Gastroesophageal sphincter (tissue), 4 donors: ENCODE measurements around a stretch of chr4.

DNA sequence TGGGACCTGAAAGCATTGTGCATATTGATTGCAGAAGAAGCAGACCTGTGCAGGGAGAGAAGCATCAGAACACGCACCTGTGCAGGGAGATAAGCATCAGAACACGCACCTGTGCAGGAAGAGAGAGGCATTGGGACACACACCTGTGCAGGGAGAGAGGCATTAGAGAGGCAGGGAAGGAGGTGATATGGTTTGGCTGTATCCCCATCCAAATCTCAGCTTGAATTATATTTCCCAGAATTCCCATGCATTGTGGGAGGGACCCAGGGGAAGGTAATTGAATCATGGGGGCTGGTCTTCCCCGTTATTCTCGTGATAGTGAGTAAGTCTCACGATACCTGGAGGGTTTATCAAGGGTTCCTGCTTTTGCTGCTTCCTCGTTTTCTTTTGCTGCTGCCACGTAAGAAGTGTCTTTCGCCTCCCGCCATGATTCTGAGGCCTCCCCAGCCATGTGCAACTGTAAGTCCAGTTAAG is 185.9 kb downstream of the AFAP1 start:
- PRO-cap = no peak
- RAMPAGE, long total RNA, 4 experiments = no peak in any of the 4 experiments

GRCh38 chr4:7762305-7762949 is 177.2 kb downstream of the AFAP1 start:
- PRO-cap = no peak
- RAMPAGE, long total RNA, 4 experiments = no peak in any of the 4 experiments

- PRO-cap = no peak
- RAMPAGE, long total RNA, 4 experiments = no peak in any of the 4 experiments
These were observed 167.7 kb downstream of the AFAP1 start for GRCh38 chr4:7771802-7772436.

- PRO-cap = no peak
- RAMPAGE, long total RNA, 4 experiments = no peak in any of the 4 experiments
These were observed 108.4 kb downstream of the AFAP1 start for GRCh38 chr4:7831212-7831744.

- PRO-cap = no peak
- RAMPAGE, long total RNA, 4 experiments = no peak in any of the 4 experiments
These were observed 84.6 kb downstream of the AFAP1 start for GRCh38 chr4:7854958-7855520.

GRCh38 chr4:7916626-7917208 is 22.9 kb downstream of the AFAP1 start:
- PRO-cap = no peak
- RAMPAGE, long total RNA, 4 experiments = no peak in any of the 4 experiments

GRCh38 chr4:7964775-7965711 is 25.4 kb upstream of the AFAP1 start:
- PRO-cap = bidirectional peak, plus-strand start at chr4:7965560, minus-strand start at chr4:7965328
- RAMPAGE, long total RNA, 4 experiments = no peak in any of the 4 experiments

GRCh38 chr4:8028359-8028991 is 88.8 kb upstream of the AFAP1 start:
- PRO-cap = no peak
- RAMPAGE, long total RNA, 4 experiments = no peak in any of the 4 experiments

GRCh38 chr4:8096944-8097788 is 61.4 kb downstream of the ABLIM2 start:
- PRO-cap = unidirectional peak, plus-strand start at chr4:8097423
- RAMPAGE, long total RNA, 4 experiments = no peak in any of the 4 experiments

DNA sequence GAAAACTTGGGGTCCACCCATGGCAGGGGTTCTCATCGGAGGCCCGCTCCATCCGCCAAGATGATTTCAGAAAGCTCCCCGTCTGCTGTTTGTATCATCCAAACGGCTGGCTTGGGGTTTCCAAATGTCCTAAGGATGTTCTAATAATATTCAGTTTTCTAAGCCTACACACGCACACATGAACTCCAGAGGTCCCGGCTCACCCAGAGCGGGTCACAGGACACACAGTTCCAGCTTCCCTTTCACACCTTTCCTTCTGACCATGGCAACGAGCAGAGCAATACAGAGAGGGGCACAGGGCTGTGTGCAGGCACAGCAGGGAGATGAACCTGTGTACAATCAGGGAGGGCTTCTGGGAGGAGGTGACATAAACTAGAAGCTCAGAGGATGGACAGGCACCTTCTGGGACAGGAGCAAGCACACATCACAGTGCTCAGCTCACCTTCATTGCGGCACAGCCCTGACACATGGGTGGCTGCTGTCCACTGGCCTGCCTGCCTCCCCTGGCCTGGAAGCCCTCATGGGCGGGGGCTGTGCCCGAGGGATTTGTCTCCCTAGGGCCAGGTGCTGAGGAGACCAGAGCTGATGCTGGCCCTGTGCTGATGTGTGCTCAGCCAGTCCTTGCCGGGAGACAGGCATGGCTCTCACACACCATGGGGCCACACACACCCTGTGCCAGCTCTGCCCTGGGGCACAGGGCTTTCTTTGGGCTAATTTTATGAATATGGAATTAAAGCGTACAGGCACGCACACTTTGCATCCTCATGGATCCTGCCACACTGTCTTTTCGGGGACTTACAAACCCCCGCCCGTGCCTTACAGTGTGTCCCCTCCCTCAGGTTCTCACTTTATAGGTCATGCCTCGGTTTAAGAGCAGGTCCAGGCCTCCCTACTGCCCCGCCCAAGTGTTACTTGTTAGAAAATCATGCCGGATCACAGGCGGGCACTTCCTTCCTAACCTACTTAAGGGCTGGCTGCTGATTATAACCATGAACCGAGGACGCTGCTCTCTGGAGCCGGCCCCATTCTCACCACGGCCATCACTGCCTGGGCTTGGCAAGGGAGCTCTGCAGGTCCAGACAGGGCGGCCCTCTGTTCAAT is 44.6 kb downstream of the ABLIM2 start:
- PRO-cap = no peak
- RAMPAGE, long total RNA, 4 experiments = no peak in any of the 4 experiments

DNA sequence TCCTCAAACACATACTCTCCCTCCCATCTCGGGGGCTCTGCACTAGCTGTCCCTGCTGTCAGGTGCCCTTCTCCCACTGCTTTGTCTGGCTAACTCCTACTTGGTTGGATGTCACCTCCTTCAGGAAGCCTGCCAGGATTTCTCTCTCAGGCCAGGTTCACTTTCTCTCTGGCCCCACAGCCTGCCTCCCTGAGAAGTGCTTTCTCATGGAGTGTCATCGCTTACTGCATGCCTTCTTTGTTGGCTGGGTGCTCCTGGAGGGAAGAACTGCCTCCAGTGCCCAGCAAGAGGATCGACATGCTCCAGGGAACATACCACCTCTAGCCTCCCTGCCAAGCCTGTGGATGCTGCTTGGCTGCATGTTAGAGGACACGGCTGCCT is 15.2 kb downstream of the ABLIM2 start:
- PRO-cap = no peak
- RAMPAGE, long total RNA, 4 experiments = no peak in any of the 4 experiments

GRCh38 chr4:8201085-8202148 is 2.3 kb downstream of the SH3TC1 start:
- PRO-cap = no peak
- RAMPAGE, long total RNA, 4 experiments = no peak in any of the 4 experiments

DNA sequence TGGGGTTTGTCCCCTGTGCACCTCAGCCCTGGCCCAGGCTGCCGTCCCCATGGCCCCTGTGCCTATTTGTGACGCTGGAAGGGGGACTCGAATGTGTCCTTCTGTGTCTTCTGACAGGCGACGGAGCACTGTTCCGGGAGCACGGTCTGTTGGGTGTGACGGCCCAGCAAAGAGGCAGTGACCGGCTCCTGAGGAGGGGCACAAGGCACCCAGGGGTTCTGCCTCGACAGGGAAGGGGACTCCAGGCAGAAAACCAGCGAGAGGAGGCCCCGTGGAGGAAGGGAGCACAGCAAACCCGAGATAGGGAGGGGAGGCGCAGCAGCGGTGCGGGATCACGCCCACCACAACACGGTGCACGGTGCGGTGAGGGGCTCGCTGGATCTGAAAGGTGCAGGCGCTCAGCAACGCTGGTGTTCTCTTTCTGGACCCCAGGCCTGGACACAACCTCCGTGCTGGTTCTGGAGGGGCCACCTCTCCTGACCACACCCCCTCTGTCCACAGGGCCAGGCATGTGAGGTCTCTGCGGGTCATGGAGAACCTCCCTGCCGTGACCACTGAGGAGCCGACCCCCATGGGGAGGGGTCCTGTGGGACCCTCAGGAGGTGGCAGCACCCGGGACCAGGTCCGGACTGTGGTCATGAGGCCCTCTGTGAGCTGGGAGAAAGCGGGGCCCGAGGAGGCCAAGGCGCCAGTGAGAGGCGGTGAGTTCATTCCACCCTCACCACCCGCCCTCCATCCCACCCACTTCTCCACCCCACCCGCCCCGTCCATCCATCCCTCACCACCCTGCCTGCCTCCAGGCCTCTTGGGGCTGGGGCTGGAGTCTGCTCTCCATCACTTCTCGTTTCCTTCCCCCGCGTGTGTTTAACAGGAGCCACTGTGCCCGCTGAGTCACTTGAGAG is 5.8 kb downstream of the SH3TC1 start:
- PRO-cap = no peak
- RAMPAGE, long total RNA, 4 experiments = no peak in any of the 4 experiments

GRCh38 chr4:8220874-8221379 is 21.8 kb downstream of the SH3TC1 start:
- PRO-cap = no peak
- RAMPAGE, long total RNA, 4 experiments = no peak in any of the 4 experiments

DNA sequence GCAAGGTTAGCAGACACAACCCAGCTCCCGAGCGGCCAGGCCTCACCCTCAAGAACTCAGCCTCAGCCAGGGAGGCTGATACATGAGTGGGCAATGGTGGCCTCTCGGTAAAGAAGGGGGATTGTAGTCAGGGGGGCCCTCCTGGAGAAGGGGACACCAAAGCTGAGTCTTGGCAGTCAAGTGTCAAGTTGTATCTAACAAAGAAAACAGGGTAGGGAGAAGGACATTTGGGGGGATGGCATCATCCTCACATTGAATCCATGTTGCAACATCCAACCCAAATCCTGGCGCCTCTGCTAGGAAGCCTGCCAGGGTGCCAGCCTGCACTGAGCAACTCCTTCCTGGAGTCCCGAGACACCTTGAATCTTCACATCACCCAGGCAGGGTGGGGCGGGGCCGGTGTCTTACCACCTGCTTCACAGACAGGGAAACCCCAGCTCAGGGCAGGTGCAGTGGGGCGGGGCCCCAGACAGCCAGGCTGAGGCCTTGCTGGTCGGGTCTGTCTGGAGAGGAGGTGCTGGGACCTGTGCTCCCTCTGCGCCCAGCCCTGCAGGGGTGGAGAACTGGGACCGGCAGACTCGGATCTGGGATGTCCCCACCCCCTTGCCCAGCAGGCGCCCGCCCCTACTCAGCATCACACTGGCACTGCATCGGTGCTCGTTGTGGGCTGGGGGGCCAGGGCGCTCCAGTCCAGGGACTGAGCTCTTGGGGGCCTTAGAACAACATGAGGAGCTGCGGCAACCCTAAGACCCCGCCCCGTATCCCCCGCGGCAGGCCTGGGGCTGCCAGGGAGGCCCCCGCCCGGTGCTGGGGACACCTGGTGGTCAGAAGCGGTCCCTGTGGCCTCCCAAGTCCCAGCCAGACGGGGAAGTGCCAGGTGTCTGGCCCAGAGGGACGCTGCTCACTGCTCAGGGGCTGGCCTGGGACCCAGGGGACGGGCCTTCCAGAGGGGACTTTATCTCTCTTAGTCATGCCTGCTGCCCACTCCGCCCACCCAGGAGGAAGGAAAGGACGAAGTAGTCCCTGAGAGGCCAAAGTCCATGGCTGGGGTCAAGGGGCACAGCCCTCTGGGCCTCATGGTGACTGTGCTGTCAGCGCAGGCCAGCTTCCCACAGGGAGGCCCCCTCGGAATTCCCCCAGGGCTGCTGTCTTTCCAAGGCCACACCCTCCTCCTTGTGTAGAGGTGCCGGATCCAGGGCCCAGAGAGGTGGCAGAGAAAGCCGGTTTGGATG is 31.3 kb upstream of the HTRA3 start:
- PRO-cap = no peak
- RAMPAGE, long total RNA, 4 experiments = no peak in any of the 4 experiments

GRCh38 chr4:8286502-8286899 is 16.9 kb downstream of the HTRA3 start:
- PRO-cap = no peak
- RAMPAGE, long total RNA, 4 experiments = no peak in any of the 4 experiments

GRCh38 chr4:8330737-8331279 is 61.3 kb downstream of the HTRA3 start:
- PRO-cap = no peak
- RAMPAGE, long total RNA, 4 experiments = no peak in any of the 4 experiments

- PRO-cap = unidirectional peak, minus-strand start at chr4:8376580
- RAMPAGE, long total RNA, 4 experiments = no peak in any of the 4 experiments
These were observed 64.1 kb downstream of the ACOX3 start for GRCh38 chr4:8376472-8376814.

GRCh38 chr4:8457366-8457942 is 16.9 kb downstream of the TRMT44 start:
- PRO-cap = no peak
- RAMPAGE, long total RNA, 4 experiments = no peak in any of the 4 experiments

GRCh38 chr4:8701252-8701464 is 108.6 kb downstream of the CPZ start:
- PRO-cap = no peak
- RAMPAGE, long total RNA, 4 experiments = no peak in any of the 4 experiments